Ovary (tissue), 7 donors: ENCODE data around the genes TMEM94 and TSEN54.

- PRO-cap, 7 experiments: peak in 7 of 7 experiments; most common plus-strand start chr17:75456650 (in 6); most common minus-strand start chr17:75456467 (in 7)
- RAMPAGE, long total RNA, 2 experiments: start-site peak on the plus strand in 1 of 2 experiments, at chr17:75456633-75456723 at its widest, 30 reads per replicate
These were observed at the start of gene TMEM94 for GRCh38 chr17:75456314-75456767. Gene TMEM94 (plus strand): TSS chr17:75456635.

- PRO-cap, 7 experiments: peak in 4 of 7 experiments; most common plus-strand start chr17:75499865 (in 1); most common minus-strand start chr17:75499781 (in 4)
- RAMPAGE, long total RNA, 2 experiments: no peak in any of the 2 experiments
These were observed 15.7 kb downstream of the CASKIN2 start for GRCh38 chr17:75499509-75500234.

DNA sequence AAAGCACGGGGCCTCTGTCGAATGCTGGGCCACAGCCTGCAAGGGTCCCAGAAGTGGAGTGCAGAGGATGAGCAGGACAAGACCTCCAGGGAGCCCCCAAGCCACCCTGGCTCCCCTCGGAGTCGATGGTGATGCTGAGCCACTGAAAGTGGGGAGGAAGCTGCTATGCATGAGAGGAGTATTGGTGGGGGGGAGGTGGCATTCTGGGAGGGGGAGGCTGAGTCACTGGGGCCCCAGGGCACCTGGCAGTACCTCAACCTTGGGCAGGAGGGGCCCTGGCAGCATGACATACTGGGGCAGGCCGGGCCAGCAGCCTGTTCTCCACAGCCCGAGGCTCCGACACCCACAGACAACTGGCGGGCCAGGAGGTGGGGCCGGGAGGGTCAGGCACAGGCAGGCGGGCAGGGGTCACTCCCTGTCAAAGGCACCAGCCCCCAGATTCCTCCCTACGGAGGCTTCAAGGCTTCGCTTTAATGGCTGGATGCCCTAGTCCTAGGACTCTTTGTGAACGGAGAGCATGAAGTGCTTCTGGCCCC lies 1.1 kb downstream of the CASKIN2 start:
- PRO-cap, 7 experiments: peak in 4 of 7 experiments; most common plus-strand start position 317 of the sequence (in 4); most common minus-strand start position 150 of the sequence (in 1)
- RAMPAGE, long total RNA, 2 experiments: no peak in any of the 2 experiments

- PRO-cap, 7 experiments: peak in 7 of 7 experiments; most common plus-strand start chr17:75516528 (in 3); most common minus-strand start chr17:75516383 (in 6)
- RAMPAGE, long total RNA, 2 experiments: no peak in any of the 2 experiments
These were observed at the start of gene TSEN54 for GRCh38 chr17:75516031-75516698. Gene TSEN54 (plus strand): TSS chr17:75516528.

DNA sequence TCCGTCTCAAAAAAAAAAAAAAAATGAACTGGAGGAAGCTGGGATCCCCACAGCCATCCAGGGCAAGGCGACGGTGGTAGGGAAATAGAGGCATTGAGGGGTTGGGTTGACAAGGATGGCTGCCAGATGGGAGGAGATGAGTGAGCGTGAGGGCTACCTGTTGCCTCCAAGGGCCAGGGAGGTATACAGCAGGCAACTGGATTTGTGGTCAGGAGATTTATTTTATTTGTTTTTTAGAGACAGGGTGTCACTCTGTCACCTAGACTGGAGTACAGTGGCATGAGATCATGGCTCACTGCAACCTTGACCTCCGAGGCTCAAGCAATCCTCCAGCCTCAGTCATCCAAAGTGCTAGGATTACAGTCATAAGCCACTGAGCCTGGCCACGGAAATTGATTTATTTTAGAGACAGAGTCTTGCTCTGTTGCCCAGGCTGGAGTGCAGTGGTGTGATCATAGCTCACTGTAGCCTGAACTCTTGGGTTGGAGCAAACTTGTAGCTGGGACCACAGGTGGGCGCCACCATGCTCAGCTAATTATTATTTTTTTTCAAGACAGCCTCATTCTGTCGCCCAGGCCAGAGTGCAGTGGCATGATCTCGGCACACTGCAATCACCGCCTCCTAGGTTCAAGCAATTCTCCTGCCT lies 9.8 kb upstream of the MYO15B start:
- PRO-cap, 7 experiments: no peak in any of the 7 experiments
- RAMPAGE, long total RNA, 2 experiments: no peak in any of the 2 experiments

DNA sequence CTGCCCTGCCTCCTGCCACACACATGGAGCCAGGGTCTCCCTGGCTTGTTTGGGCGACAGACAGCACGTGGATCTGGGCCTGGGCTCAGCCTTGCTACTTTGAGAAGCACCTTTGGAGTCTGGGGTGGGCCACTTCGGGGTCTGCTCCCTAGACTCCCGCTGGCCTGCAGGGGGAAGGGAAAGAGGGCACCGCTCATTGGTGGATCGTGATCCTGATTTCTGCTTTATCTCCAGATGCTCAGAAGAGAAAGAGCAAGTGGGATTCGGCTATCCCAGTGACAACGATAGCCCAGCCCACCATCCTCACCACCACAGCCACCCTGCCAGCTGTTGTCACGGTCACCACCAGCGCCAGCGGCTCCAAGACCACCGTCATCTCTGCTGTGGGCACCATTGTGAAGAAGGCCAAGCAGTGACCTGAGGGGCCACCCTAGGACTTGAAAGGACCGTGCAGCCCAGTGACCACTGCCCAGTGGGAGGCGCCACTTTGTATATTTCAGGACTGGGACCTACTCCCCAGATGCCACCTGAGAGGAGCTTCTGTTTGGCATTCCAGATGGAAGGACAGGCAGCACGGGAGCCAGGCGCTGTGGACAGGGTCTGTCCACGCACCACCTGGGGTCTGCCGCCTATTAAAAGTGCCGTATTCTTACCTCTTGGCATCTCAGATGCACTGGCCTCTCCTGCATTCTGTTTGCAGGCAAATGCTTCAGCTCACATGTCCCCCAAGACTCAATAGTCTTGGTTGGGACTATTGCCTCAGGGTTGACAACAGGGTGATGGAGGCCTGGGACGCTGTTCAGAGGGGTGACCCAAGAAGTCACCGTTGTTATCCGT lies 14.9 kb upstream of the ITGB4 start:
- PRO-cap, 7 experiments: no peak in any of the 7 experiments
- RAMPAGE, long total RNA, 2 experiments: no peak in any of the 2 experiments

- PRO-cap, 7 experiments: peak in 4 of 7 experiments; most common plus-strand start chr17:75777046 (in 1); most common minus-strand start chr17:75776825 (in 4)
- RAMPAGE, long total RNA, 2 experiments: no peak in any of the 2 experiments
These were observed 2.8 kb downstream of the H3-3B start for GRCh38 chr17:75776750-75777261.

- PRO-cap, 7 experiments: peak in 6 of 7 experiments; most common plus-strand start chr17:75779538 (in 6); most common minus-strand start chr17:75779353 (in 1)
- RAMPAGE, long total RNA, 2 experiments: no peak in any of the 2 experiments
These were observed 683 bp downstream of the H3-3B start for GRCh38 chr17:75778536-75779655.

GRCh38 chr17:75809420-75809798 lies 24.8 kb downstream of the UNK start:
- PRO-cap, 7 experiments: no peak in any of the 7 experiments
- RAMPAGE, long total RNA, 2 experiments: no peak in any of the 2 experiments

DNA sequence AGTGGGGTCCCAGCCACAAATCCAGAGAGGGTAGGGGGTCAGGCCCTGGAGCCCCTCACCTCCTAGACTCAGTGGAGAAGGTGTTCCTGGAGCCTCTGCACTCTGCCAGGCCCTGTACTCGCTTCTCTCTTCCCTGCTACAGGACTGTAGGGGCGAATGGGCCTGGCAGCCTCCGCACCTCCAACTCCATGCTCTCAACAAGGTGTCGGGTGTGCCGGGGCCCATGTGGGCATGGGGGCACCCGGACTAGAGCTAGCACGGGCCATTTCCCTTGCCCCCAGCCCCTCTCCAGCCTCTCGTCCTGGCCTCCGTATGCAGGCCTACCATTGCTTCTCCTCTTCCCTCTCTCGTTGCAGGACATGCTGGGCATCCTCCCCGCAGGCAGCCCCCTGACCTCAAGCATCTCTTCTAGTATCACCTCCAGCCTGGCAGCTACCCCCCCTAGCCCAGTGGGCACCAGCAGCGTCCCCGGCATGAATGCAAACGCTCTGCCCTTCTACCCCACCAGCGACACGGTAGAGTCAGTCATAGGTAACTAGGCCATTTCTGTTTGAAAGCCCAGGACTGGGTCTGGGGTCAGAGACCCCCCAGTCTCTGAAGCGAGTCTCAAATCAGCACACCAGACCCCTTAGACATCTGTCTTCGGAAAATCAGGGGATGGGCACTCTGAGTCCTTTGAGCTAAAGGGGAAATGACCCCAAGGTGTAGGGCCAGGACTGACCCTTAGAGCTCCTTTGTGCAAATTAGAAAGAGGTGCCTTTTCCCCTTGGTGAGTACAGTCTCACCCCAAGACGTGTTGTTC lies 25.7 kb downstream of the UNC13D start:
- PRO-cap, 7 experiments: no peak in any of the 7 experiments
- RAMPAGE, long total RNA, 2 experiments: no peak in any of the 2 experiments

GRCh38 chr17:75855623-75856793 lies 873 bp upstream of the WBP2 start:
- PRO-cap, 7 experiments: peak in 7 of 7 experiments; most common plus-strand start chr17:75855854 (in 7); most common minus-strand start chr17:75855940 (in 4)
- RAMPAGE, long total RNA, 2 experiments: no peak in any of the 2 experiments

DNA sequence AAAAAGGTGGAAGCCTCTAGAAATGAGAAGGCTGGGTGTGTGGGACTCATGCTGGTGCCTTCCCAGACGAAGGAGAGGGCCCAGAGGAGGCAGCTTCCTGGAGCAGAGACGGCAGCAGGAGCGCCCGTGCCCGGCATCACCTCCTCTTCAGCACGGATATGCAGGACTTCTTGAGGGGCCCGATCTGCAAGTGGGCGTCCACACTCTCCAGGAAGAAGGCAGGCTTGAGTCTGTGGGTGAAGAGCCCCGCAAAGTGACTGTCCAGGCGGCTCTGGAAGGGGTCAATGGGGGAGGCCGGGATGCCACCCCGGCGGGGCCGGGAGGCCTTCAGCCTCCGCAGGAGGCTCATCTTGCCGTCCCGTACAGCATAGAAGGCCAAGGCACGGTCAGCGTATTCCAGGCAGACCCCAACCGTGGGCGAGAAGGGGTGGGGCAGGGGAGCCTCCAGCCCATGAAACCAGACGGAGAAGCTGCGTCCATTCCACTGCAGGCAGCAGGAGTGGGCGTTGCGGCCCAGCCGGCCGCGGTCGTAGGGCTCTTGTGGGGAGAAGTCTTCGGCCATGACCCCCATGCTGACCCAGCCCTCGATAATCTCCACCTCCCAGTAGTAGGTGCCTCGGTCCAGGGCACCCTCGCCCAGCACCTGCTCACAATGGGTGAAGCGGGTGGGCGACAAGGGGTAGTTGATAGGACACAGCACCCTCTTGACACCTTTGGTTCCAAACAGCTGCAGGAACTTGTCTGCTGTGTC lies 3.9 kb downstream of the TRIM47 start:
- PRO-cap, 7 experiments: no peak in any of the 7 experiments
- RAMPAGE, long total RNA, 2 experiments: no peak in any of the 2 experiments

GRCh38 chr17:75876995-75877700 lies 1.2 kb downstream of the TRIM47 start:
- PRO-cap, 7 experiments: peak in 7 of 7 experiments; most common plus-strand start chr17:75877432 (in 5); most common minus-strand start chr17:75877216 (in 4)
- RAMPAGE, long total RNA, 2 experiments: no peak in any of the 2 experiments

GRCh38 chr17:76045964-76046433 lies 18.9 kb upstream of the EVPL start:
- PRO-cap, 7 experiments: no peak in any of the 7 experiments
- RAMPAGE, long total RNA, 2 experiments: no peak in any of the 2 experiments

GRCh38 chr17:76199343-76199867 lies 40.9 kb downstream of the RNF157 start:
- PRO-cap, 7 experiments: no peak in any of the 7 experiments
- RAMPAGE, long total RNA, 2 experiments: no peak in any of the 2 experiments

DNA sequence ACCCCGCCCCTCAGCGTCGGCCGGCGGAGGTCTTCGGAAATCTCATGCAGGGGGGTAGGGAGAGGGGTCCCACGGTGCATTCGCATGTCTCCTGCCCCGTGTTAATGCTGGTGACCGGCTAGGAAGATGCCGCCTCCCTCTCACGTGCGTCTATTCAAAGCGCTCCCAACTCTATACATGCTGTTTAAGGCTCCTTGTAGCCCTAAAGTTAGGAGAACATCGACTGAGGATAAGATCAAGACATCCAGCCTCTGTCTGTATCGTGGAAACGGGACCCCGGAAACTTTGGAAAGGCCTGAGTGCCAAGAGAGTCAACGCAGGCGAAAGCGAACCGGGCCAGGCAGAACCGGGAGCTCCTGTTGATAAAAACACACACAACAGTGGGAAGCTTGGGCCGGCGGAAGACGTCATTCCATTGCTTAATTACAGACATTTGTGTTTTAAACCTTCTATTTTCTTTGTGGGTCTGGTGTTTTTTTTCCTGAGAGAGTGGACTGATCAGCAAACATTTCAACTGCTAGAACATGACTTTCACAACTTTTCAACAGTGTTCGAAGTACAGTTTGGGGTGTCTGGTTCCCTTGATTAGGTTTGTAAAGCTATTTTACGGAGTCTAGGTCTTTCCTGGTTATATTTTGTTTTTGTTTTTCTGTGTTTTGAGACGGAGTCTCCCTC lies 813 bp upstream of the RNF157 start:
- PRO-cap, 7 experiments: peak in 3 of 7 experiments; most common plus-strand start position 343 of the sequence (in 1); most common minus-strand start position 358 of the sequence (in 3)
- RAMPAGE, long total RNA, 2 experiments: no peak in any of the 2 experiments

DNA sequence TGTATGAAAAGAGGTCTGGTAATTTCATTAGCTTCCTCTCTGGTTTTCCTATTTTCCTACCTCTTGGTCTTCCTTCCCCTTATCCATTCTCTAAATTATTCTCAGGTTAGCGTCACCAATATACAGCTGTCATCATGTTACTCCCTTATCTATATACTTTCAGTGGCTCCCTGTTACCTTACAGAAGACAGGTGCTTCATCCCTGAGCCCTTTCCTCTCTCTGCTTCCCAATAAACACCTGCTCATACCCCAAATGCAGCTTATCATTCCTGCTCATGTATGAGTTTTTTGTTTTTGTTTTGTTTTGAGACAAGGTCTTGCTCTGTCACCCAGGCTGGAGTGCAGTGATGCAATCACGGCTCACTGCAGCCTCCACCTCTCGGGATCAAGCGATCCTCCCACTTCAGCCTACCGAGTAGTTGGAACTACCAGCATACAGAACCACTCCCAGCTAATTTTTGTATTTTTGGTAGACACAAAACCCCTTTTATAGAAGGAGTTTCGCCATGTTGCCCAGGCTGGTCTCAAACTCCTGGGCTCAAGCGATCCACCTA lies 7.7 kb upstream of the RNF157 start:
- PRO-cap, 7 experiments: no peak in any of the 7 experiments
- RAMPAGE, long total RNA, 2 experiments: no peak in any of the 2 experiments

GRCh38 chr17:76261568-76262296 lies 3.4 kb upstream of the UBALD2 start:
- PRO-cap, 7 experiments: no peak in any of the 7 experiments
- RAMPAGE, long total RNA, 2 experiments: no peak in any of the 2 experiments

- PRO-cap, 7 experiments: no peak in any of the 7 experiments
- RAMPAGE, long total RNA, 2 experiments: no peak in any of the 2 experiments
These were observed 10.8 kb downstream of the UBALD2 start for GRCh38 chr17:76275802-76276588.

DNA sequence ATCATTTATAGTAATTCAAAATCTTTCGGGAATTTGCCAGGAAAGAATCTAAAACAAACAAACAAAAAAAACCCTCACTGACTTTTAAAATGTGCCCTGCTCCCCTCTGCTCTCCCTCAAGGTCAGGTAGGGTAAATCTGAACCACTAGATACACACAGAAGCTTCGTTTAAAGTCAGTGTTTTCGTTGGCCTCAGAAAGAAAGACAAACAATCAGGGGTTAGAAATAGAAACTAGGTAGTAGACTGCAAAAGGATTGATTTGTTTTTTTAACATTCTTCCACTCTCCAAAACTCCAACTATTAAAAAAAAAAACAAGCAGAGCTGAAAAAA lies 2.0 kb downstream of the PRPSAP1 start:
- PRO-cap, 7 experiments: no peak in any of the 7 experiments
- RAMPAGE, long total RNA, 2 experiments: no peak in any of the 2 experiments